Kidney epithelial cell (primary cell): ENCODE measurements around the gene CASD1.

DNA sequence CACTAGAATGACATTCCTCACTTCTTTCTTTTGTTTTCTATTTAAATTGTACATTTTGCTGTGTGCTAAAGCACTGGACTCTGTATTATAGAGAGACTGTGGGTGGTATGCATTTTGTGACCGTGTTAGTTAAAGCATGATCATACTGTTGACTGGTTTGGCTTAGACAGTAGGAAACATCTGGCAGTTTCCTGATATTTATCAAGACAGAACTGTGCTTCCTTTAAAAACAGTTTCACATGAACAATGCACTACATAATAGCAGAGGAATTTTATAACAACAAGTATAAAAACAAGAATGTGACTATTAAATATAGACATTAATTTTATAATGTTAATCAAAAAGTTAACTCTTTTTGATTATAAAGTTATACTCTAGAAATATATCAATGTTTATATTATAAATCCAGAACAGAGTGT lies 23.2 kb downstream of the GNG11 start:
- RAMPAGE, long total RNA: no peak
- RRBS: no CpG with 5 or more reads among the region's 1 CpG

- RAMPAGE, long total RNA: no peak
- RRBS: no CpG with 5 or more reads among the region's 7 CpGs
These were observed 26.5 kb upstream of the COL1A2 start for GRCh38 chr7:94367825-94368909.

GRCh38 chr7:94424065-94424551 lies 29.4 kb downstream of the COL1A2 start:
- RAMPAGE, long total RNA: no peak
- RRBS: no CpG with 5 or more reads among the region's 3 CpGs

- RAMPAGE, long total RNA: no peak
- RRBS: no CpG with 5 or more reads among the region's 11 CpGs
These were observed 30.9 kb downstream of the COL1A2 start for GRCh38 chr7:94425339-94426221.

DNA sequence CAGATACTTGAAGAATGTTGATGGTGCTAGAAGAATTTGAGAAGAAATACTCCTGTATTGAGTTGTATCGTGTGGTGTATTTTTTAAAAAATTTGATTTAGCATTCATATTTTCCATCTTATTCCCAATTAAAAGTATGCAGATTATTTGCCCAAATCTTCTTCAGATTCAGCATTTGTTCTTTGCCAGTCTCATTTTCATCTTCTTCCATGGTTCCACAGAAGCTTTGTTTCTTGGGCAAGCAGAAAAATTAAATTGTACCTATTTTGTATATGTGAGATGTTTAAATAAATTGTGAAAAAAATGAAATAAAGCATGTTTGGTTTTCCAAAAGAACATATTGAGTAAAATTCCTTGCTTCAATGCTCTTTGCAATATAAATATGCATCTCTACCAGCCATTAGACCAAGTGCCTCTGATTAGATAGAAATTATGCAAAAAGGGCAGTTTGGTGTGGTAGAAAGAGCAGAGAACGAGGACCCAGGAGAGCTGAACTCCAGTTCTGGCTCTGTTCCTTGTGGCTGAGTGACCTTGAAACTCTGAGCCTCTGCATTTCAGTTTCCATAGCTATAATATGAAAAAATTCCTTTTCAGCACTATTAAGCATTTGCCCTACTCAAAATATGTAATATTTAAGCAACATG lies 36.3 kb downstream of the COL1A2 start:
- RAMPAGE, long total RNA: no peak
- RRBS: no CpG with 5 or more reads among the region's 2 CpGs

DNA sequence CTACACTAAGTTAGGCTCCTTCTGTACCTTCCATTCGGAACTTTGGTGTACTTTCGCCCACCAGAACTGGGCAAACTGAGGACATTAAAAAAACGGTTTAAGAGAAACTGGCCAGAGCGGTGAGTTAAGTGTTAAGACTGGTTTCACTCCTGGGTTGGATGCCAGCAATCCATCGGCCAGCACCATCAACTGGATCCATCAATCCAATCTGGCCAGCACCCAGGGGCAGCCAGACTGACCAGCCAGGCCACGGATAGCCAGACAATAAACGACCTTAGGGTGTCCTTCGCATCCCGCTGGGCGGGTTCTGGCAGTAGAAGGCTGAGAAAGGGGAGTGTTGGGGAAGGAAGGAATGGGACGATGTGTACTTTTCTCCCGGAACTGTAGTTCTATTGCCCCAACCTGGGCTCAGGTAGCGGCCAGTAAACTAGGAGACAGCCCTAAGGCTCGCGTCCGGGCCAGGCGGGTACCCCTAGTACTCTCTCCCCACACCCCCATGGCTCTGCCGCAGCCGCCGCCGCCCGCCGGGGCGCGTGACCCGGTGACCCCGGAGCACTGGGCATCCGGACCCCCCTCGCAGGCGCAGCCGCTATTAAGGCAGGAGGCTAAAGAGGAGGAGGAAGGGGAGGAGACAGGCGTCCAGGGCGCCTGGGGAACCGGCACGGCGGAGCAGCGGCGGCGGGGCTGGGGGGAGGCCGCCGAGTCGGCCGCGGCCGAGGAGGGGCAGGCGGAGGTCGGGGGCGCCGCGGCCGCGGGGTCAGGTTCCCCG lies at the start of gene CASD1:
Gene CASD1 (plus strand): TSS at position 629 of the 769 bp plus-strand sequence.
- RAMPAGE, long total RNA: no peak
- RRBS: under 1% methylated on average over 18 of the region's 53 CpGs

DNA sequence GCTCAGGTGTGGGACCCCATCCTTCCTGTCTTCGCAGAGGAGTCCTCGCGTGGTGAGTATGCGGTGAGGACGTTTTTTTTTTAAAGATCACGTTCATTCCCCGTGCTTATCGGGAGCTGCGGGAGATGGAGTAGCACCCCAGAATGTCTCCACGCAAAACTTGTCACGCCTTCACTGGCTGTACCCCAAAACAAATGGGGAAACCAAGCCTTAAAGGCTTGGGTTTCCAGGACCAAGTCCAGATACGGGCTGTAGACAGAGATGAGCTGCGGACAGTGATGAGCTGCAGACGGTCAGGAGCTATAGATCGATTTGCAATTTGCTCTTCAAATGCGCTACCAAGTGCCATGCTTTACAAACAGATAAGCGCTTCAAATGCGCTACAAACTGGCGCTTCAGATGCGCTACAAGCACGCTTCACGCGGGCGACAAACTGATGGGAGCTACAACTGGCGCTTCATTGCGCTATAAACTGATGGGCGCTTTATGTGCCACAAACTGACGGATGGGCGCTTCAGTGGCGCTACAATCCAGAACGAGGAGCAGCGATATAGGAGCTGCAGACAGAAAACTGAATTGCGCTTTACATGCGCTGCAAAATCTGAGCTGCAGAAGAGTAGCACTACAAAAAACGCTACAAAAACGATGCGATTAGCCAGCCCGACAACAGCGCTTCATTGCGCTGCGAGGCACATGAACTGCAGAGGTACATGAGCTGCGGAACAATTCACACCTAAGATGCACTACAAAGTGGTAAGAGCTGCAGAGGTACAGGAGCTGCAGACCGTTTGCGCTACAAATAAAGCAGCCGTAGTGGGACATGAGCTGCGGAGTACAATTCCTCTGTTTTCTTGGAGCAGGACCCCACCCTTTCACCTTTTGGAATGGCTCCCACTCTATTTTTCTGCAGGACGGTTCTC lies 856 bp upstream of the SGCE start:
- RAMPAGE, long total RNA: no peak
- RRBS: no CpG with 5 or more reads among the region's 47 CpGs

DNA sequence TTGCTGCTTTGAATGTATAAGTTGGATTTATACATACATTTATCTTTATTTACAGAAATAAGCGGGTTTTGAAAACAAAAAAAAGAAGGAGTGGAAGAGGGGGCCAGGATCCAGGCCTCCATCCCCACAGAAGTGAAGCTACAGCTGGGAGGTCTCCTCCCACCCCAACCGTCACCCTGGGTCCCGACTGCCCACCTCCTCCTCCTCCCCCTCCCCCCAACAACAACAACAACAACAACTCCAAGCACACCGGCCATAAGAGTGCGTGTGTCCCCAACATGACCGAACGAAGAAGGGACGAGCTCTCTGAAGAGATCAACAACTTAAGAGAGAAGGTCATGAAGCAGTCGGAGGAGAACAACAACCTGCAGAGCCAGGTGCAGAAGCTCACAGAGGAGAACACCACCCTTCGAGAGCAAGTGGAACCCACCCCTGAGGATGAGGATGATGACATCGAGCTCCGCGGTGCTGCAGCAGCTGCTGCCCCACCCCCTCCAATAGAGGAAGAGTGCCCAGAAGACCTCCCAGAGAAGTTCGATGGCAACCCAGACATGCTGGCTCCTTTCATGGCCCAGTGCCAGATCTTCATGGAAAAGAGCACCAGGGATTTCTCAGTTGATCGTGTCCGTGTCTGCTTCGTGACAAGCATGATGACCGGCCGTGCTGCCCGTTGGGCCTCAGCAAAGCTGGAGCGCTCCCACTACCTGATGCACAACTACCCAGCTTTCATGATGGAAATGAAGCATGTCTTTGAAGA lies 7.5 kb upstream of the SGCE start:
- RAMPAGE, long total RNA: no peak
- RRBS: no CpG with 5 or more reads among the region's 21 CpGs

- RAMPAGE, long total RNA: no peak
- RRBS: no CpG with 5 or more reads among the region's 8 CpGs
These were observed 50.1 kb upstream of the SGCE start for GRCh38 chr7:94706018-94706406.

GRCh38 chr7:94906954-94907381 lies 426 bp upstream of the PPP1R9A start:
- RAMPAGE, long total RNA: no peak
- RRBS: no CpG with 5 or more reads among the region's 5 CpGs

DNA sequence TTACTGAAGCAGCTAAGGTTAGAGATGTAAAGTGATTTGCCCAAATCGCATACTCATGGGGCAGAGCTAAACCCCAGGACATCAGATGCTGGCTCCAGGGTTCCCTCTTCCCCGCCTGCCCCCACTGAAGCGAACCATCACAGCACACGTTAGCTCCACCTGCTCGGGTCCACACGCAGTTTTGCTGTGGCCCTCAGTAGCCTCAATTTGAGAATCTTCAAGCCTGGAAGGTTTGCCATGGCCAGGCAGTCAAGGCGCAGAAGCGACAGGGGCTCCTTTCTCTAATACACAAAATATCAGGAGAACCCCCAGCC lies 619 bp downstream of the PON1 start:
- RAMPAGE, long total RNA: no peak
- RRBS: no CpG with 5 or more reads among the region's 8 CpGs

DNA sequence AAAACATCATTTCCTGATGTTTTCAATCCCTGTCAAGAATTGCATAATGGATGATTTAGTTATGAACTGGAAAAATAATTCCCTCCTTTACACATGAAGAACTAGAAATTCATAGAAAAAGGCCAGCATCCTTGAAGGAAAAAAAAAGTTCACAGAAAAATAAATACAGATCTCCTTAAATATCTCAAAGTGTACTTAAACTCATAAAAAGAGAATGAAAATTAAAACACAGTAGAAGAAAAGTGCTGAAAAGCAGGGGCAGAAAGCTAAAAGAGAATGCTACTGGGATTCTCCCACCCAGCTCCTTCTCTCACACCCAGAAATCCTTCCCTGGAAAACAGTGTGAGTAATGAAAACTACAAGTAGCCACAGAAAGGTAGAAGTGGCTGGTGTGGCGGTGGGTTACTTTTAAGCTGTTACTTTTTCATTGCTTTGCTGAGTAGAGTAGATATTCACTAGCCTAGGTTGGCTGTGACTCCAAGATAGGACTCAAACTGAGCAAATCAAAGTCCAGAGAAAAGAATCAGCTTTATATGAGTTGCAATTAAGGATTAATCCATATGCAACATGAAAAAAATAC lies 5.4 kb upstream of the PON3 start:
- RAMPAGE, long total RNA: no peak
- RRBS: no CpG with 5 or more reads among the region's 1 CpG

DNA sequence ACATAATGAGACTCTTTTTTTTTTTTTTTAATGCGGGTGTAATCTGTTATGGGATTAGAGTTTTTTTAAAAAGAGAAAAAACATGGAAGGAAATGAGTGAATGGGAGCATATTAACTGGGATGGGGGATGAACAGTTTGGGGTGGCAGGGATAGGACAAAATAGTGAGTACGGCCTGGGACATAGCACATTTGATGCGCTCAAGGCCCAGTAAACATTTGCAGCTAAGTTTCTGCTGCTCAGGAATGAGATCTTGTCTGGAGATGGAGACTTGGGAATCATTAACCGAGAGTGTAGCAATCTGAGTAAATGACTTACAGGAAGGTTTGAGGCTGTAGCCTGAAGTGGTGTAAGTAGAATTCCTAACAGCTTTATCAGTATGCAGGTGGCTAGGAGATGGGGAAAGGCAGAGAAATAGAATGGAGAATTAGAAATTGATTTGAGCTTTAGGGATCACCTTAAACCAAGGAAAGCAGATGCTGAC lies 6.1 kb upstream of the PON2 start:
- RAMPAGE, long total RNA: no peak
- RRBS: no CpG with 5 or more reads among the region's 4 CpGs

GRCh38 chr7:95471014-95471560 lies 14.7 kb upstream of the ASB4 start:
- RAMPAGE, long total RNA: no peak
- RRBS: no CpG with 5 or more reads among the region's 4 CpGs

DNA sequence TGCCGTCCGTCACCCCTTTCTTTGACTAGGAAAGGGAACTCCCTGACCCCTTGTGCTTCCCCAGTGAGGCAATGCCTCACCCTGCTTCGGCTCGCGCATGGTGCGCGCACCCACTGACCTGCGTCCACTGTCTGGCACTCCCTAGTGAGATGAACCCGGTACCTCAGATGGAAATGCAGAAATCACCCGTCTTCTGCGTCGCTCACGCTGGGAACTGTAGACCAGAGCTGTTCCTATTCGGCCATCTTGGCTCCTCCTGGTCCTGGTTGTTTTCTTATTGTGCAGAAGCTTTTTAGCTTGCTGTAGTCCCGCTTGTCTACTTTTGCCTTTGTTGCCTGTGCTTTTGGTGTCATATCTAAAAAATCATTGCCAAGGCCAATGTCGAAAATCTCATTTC lies 65.4 kb downstream of the DYNC1I1 start:
- RAMPAGE, long total RNA: no peak
- RRBS: no CpG with 5 or more reads among the region's 16 CpGs

GRCh38 chr7:95979828-95980612 lies 207.7 kb downstream of the DYNC1I1 start:
- RAMPAGE, long total RNA: no peak
- RRBS: no CpG with 5 or more reads among the region's 10 CpGs

DNA sequence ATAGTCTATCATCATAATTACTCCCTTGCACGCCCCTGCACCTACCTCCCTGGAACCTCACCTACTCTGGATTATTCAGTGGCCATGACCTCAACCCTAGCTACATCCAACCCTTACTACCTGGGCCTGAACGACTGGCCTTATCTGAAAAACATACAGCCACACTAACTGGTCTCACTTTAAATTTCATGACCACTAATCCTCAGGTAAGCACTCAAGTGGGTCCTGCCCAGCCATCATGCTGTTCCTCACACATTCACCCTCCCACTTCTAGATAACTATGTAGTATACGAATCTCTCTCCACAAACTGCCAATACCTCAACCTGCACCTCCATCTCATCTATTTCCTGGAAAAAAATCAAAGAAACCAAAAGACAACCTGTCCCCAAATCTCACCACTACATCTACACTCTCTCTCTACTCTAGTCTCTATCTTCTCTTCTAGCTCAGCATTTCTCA lies 57.8 kb downstream of the SLC25A13 start:
- RAMPAGE, long total RNA: no peak
- RRBS: no CpG with 5 or more reads among the region's 3 CpGs

- RAMPAGE, long total RNA: no peak
- RRBS: no CpG with 5 or more reads among the region's 6 CpGs
These were observed 36.8 kb downstream of the SLC25A13 start for GRCh38 chr7:96285097-96285563.

DNA sequence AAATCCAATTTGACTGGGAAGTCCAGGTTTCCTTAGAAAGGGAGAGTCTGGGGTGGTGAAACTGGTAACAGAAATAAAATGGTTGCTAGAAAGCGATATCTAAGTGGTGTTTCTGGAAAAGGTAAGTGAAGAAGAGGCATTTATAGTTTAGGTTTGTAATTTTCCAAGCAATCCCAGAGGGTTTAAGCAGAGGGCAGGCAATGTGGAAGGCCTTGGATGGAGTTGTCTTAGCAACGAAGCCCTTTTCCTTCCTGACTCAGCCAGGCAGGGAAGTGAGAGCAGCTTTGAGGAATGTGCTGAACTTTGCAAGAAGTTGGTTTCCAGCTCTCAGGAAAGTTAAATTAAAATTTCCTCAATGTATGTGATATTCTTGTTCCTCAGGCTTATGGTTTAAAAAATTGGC lies 66.7 kb upstream of the SLC25A13 start:
- RAMPAGE, long total RNA: no peak
- RRBS: no CpG with 5 or more reads among the region's 2 CpGs

GRCh38 chr7:96548530-96549142 lies 161.0 kb downstream of the SEM1 start:
- RAMPAGE, long total RNA: no peak
- RRBS: no CpG with 5 or more reads among the region's 6 CpGs